Metastatic Lung Carcinoma in the Adrenal Gland (tissue), 1 donor: ENCODE measurements around the gene PLAAT1.

GRCh38 chr3:192571136-192571546 lies 156.2 kb downstream of the FGF12 start:
- PRO-cap, result no peak

DNA sequence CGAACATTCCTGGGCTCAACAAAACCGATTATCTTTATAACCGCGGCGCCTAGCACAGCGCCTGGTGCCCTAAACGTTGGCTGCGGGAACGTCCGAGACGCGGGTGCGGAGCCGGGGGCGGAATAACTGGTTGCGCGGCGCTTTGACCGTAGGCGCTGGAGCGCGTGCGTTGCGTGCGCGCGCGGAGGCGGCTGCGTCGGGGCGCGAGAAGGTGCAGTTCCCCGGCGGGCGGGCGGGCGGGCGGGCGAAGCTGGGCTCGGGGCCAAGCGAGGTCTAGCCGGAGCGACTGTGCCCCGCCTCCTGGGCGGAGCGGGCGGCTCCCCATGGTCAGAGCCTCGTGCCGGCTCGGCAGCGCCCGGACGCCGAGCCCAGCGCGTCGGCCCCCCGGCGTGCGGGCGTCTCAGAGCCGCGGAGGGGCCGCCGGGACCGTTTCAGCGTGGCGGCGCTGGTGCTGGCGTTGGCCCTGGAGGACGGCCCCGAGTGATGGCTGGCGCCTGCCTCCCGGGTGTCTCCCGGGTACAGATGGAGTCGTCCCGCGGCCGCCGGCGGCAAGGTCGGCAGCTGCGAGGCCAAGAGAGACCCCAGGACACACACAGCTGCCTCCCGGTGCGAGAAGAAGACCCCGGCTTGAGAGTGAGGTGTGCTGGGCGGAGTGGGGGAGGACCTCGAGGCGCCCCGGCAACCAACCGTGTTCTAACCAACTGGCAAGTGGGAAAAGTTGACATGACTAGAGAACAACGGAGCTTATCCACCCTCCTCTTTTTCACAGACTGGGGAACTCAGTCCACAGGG lies at the start of gene PLAAT1:
Gene PLAAT1, plus strand, starts transcription at position 327 of the 792 bp plus-strand sequence.
- PRO-cap, result no peak

DNA sequence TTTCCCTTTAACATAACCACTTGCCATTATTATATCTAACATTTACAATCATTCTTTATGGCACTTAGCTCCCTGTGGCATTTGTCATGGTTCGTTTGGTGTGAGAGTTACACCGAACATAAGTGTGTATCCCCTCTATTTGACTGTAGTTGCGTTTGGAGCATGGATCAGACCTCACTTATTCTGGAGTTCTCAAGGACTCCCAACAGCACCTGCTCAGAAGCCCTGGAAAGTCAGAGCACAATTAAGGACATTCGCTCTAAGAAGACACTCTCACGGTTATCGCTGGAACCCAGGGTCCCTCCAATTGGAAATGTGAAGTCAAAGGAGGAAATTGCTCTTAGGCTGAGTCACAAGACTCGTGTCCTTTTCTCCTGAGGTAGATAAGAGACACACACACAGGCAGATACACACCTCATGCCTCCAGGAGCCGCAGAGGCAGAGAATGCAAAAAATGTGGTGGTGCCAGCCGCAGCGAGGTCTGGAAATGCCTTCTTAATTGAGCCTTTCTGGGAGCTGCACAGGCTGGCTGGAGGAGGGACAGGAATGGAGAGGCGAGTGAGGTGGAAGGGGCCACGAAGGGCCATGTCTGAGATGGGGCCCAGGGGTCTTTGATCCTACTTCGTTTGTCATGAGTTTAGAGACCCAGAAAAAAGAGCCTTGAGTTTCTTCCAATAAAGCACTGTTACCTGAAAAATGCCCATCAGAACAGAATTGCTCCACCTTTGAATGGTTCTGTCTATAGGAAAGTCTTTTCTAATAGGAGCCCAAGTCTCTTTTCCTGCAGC lies 189.2 kb downstream of the OPA1 start:
- PRO-cap, result no peak

GRCh38 chr3:193816438-193817425 lies 223.7 kb downstream of the OPA1 start:
- PRO-cap, result no peak

DNA sequence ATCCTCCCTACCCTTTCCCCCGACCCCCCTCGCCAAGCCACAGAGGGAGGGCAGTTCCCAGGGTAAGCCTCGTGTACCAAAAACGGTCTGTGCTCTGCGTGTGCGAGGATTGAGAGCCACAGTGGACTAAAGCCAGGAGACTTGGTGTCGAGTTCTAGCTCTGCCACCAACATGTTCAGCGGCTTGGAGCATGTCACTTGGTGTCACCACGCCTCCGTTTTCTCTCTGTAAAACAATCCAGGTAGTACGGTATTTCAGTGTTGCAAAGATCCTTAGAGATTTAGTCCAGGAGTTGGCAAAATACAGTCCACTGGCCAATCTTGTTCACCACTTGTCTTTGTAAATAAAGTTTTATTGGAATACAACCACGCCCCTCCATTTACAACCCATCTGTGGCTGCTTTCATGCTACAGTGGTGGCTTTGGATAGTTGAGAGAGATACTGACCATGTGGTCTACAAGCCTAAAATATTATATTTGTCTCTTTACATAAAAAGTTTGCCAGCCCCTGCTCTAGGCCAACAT lies 250.1 kb downstream of the OPA1 start:
- PRO-cap, result no peak

- PRO-cap, result no peak
These were observed 266.2 kb downstream of the OPA1 start for GRCh38 chr3:193859244-193859649.

- PRO-cap, result no peak
These were observed 270.8 kb downstream of the OPA1 start for GRCh38 chr3:193863785-193864135.

DNA sequence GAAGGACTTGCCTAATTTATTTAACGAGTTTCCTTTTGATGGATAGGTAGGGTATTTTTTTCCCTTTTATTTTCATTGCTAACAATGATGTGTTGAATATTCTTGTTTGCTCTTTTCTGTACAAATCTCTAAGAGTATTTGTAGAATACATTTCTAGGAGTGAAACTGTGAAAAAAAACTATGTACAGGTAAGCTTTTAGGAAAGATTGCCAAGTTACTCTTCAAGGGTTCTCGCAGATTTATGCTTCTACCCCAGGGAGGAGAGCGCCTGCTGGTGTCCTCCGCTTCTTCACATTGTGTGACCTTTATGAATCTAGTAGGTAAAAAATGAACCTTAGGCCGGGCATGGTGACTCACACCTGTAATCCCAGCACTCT lies 257.6 kb upstream of the HES1 start:
- PRO-cap, result no peak

DNA sequence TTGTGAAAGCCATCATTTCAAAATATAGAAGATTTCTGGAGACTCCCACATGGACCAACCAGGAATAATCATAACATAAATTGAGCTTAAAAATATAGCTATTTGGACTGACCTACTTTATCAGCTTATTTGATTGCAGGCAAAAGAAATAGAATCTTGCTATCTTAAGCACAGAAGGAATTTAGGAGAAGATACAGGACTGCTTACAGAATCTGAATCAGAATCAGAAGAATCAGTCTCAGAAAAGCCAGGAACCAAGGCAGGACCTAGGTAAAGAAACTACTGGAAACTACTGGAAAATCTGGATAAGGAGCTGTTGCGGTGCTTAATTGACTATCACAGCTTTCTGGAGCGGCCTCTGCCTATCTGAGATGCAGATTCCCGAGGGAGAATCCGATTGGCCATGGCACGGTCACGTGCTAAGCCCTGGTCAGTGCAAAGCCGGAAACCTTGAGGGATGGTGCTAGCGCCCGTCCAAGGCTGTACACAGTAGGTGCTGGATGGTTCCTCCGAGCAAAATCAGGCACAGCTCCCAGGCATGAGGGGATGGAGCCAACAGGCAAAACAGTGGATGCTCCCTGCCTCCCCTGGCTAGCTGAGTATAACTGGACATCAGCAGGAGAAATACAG lies 238.8 kb upstream of the HES1 start:
- PRO-cap, result no peak

DNA sequence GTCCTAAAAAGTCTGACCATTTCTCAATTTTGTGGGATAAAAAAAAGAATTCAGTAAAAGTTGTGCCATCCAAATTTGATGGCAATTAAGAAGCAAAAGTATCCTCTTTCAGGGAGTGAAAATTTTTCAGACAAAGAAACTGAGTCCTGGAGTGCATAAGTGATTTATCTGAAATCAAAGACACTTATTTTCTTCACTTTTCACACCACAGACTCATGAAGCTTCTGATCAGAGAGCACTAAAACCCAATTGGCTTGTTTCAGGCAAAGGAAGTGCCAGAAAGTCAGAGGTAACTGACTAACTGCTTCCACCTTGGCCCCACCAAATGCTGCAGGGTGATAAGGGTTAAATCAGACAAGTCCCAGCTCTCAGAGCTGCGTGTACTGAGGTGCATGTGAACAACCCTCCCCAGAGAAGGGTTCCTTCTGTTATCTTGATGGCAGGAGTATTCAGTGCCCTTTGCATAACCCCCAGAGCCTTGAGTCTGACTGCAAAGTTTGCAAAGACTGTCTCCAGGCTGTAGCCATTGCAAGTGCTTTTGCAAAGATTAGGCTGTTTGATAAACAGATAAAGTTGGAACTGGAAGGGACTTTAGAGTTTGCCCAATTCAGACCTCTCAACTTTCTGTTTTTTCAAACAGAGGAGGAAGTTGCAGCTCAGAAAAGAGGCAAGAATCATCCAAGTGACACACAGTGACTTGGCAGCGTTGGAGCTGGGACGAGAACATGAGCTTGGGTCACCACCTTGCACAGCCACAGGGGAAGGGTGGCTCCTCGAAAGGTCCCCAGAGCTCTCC lies 225.1 kb upstream of the HES1 start:
- PRO-cap, result no peak

DNA sequence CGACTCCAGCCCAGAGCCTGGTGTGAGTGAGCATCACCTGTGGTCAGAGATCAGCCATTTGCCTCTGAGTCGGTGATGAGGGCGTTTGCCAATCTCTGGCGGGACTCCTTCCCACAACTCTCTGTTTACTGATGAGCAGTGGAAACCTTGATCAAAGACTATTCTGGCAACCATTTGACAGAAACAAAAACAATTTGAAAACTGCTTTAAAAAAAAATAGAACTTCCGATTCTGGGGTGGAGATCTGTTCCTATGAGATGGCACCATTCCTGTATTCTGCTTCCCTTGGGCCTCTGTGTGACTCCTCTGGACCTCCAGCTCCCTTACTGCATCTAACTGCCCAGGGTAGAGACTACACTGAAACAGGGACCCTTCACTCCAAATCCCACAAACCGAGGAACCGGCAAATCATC lies 63.7 kb upstream of the HES1 start:
- PRO-cap, result no peak

GRCh38 chr3:194112463-194112710 lies 23.6 kb upstream of the HES1 start:
- PRO-cap, result no peak

DNA sequence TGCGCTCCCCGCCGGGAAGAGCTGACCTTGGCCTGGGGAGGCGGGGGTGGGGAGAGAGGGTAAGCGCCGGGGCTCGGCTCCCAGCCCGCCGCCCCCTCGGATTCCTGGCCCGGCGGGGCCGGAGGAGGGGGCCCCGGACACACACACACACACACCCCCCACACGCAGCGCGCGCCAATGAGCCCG lies 1.3 kb upstream of the HES1 start:
- PRO-cap, result bidirectional peak, plus-strand start outside the sequence, minus-strand start at position 155 of the sequence

GRCh38 chr3:194142005-194142614 lies 6.2 kb downstream of the HES1 start:
- PRO-cap, result unidirectional peak, minus-strand start at chr3:194142102

DNA sequence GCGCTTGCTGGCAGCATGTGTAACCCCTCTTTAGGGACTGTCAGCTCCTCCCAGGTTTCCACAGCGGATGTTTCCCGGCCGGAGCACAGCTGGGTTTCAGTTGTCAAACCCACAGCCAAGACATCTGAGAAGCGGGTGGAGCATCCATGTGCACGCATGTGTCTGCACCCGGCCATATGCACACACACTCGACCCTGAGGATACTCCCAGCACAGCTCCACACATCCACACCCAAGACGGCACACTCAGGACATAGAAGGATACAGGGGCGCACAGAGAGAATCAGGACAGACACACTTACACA lies 100.4 kb downstream of the CPN2 start:
- PRO-cap, result no peak

DNA sequence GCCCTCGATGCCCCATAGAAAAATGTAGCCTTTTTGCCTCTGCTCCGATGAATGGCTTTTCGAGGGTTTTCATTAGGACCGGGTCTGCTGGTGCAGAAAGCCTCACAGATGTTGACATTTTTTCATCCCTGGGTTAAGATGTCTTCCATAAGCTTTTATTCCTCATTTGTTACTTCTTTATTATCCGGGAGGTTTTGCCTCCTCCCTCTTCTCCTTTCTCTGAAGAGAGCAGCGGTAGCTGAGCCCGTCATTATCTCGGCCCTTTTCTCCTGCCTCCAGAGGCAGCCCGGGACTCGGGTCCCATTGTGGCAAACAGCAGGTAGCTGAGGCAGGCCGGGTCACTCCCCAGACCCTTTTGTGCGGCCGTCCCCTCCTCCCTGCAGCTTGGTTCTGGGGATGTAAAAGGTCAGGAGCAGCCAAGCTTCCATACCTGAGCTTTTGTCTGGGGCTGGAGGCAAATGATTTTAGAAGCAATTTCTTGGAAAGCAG lies 64.4 kb downstream of the CPN2 start:
- PRO-cap, result no peak

- PRO-cap, result no peak
These were observed 50.9 kb downstream of the CPN2 start for GRCh38 chr3:194300109-194300794.

DNA sequence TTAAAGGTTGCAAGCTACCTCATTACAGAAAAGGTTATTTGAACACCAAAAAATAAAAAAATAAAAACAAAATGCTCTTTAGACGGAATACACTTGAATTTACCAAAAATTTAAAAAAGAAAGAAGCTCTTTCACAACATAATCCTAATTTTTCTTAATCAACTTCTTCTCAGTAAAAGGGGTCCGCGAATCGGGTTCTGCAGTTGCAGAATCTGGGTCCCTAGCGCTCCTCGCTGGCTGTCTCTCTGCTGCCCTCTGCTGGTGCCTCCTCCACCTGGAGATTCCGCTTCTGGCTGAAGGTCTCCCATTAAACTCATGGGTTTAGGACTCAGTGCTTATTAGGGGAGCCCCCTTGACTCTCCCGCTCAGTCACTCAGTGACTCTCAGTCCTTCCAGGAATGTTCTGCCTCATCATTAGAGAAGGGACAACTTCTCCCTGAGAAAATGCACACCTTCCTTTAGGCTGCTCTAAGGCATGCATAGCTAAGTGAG lies 7.2 kb downstream of the CPN2 start:
- PRO-cap, result no peak

- PRO-cap, result no peak
These were observed 2.9 kb downstream of the GP5 start for GRCh38 chr3:194395992-194396681.

- PRO-cap, result no peak
These were observed 26.0 kb upstream of the GP5 start for GRCh38 chr3:194424991-194425626.